Skeletal muscle satellite cell (primary cell): ENCODE results near the gene C10orf62.

DNA sequence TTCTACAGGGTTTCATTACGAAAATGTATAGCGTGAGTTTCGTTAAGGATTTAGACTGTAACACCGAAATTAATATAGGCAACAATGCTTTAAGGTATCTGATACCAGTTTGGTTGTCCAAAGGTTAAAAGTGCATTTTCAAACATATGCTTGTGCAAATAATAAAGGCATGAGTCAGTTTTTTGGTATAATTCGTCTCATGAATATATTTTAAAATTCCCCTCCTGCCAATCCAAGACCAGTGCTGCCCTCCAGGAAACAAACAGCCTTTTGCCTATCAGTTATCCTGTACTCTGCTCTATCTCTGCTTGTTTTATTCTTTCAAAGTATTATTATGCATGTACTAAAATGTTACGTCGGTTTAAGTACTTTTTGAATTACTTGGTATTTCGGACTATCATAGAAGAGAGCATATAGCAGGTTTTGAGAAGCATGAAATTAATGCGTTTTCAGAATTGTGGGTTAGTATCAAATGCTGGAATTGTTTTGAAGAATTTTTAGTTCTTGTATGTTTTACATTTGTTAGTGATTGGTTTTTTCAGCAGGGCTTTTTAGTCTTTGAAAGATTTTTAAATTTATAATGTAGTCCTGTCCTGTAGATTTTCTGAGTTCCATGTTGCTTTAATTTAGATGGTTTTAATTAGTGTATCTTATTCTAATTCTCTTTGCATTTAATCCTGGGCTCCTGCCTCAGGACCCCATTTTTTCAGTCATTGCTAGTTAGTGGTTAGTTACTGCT, 2.2 kb downstream of the LCOR start:
- CAGE, long polyA plus RNA, result no peak

DNA sequence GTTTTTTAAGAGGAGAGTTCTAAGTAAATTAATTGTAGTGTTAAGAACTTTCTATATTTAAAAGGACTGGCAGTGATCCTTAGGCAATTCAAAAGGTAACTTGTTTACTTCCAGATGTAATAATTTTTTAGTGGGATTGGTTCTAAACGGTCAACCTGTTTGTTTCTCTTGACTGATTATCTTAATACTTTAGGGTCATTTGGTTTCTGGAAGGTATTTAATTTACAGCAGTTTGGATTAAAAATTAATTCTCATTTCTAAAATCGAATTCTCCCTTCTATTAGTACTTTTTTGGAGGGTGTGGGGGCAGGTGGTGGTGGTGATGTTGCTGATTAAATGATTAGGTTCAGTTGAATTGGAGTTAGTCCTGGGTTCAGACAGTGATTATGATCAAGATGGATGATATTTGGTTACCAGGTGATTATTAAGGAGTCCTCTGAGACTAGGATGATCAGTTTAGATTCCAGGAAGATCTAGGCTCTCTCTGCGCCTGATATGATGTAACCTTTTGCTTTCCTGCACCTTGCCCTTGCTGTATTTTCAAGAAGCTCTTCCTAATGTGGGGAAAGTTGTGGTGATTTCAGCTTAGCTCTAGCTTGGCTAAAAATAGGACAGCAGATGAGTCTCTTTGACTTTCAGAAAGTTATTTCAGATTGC, 3.5 kb downstream of the LCOR start:
- CAGE, long polyA plus RNA, result no peak

- CAGE, long polyA plus RNA, result no peak
Observed at GRCh38 chr10:96954971-96955675, 123.0 kb downstream of the LCOR start.

- CAGE, long polyA plus RNA, result no peak
Observed at GRCh38 chr10:97291775-97292059, 720 bp downstream of the ARHGAP19 start.

DNA sequence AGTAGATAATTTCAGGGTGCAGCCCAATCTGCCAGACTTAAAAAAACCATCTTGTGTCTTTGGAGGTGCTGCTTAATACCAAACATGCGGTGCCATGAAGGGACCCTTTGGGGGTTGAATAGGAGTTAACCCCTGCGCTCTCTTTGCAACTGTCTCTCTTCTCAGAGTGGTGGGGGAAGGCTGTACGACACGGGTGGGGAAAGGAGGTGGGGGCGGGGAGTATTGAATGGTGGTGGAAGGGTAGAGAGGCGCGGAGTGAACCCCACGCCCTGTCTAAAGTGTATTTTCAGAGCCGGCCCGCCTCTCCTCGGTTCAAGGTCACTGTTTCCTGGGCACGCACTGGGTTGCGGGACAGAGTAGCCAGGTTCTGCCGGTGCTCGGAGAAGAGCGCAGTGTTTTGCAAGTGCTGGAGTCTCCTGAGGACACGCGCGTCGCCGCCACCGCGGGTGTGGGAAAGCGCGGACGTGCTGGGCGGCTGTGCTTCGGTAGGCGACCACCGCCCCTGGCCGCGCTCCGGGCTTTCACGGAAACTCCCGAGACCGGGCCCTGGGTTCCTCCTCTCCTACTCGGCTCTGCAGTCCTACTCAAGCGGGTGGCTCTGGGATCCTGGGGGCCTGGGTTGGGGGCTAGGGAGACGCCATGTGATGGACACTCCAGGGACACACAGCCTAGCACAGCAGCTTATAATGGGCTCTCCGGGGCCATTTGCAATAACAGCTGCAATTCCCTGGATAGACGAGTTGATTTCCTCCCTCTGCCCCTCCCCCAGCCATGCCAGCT, 1.9 kb downstream of the FRAT1 start:
- CAGE, long polyA plus RNA, result no peak

DNA sequence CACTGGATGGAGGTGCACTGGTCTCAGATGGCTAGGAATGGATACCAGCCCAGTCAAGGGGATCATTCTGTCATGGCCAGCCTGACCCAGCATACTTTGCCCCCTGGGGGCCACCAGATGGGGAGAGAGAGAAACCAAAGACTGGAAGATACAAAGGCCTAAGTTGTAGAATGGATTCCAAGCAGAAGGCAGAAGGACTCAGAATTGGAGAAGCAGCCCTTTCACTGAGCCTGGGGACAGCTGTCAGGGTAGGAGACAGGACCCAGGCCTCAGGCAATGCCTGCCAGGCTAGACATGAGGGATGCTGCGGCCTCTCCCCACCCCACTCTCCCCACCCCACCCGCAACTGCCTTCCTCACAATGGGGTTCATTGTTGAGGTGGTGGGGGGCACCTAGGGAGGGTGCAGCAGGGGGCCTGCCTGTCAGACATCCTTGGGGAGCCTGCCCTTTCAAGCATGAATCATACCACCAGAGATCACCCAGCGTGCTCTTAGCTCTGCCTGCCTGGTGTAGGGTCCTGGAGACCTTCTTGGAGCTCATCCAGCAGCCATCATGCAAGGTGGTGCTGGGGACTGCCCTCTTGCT, at the start of gene C10orf62:
Gene C10orf62 (plus strand): TSS at position 425 of the 585 bp plus-strand sequence.
- CAGE, long polyA plus RNA, result no peak

- CAGE, long polyA plus RNA, result no peak
Observed at GRCh38 chr10:97596050-97597215, 6.9 kb downstream of the C10orf62 start.

- CAGE, long polyA plus RNA, result no peak
Observed at GRCh38 chr10:97601778-97602439, 12.4 kb downstream of the C10orf62 start.

DNA sequence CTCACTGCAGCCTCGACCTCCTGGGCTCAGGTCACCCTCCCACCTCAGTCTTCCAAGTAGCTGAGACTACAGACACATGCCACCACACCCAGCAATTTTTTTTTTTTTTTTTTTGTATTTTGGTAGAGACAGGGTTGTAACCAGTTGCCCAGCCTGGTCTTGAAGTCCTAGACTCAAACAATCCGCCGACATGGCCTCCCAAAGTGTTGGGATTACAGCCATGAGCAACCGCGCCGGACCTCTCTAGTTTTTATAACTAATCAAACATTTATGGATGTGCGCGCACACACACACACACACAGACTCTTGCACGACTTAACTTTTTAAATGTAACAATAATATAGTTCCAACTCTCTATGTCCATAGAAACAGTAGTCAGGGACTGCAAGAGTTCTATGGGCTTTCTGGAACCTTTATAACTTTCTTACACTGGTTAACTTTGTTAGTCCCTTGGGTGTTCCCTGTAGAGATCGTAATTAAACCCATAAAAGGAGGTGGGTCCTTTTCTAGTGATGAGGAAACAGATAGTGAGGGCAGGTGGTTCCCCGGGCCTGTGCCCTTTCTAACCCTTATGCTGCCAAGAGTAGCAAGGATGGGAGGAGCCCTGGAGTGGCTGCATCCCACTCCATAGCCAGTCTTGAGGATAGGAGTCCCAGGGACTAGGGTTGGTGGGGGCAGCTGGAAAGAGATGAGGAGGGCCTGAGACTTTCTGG, 8.4 kb downstream of the MARVELD1 start:
- CAGE, long polyA plus RNA, result no peak

- CAGE, long polyA plus RNA, result no peak
Observed at GRCh38 chr10:97724211-97725054, 10.9 kb downstream of the MARVELD1 start.

DNA sequence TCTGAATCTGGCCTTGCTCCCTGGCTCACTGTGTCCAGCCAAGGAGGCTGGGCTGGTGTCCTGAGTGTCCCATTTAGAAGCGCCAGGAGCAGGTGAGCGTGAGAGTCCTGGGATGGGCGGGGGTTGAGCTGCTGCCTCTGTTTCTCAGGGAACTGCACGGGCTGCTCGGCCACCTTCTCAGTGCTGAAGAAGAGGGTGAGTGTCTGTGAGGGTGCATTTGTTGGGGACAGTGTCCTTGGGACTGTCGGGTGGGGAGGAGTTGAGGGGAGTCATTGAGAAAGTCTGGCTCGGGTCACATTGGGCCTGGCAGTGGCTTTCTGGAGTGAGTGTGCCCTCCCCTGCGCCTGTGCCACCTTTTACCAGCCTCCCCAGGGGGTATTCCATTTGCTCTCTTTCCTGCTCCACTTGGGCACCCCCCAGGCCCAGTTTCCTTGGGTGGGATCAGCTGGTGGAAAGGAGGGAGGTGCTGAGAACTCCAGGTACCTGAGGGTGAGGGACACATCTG, 14.6 kb downstream of the SFRP5 start:
- CAGE, long polyA plus RNA, result no peak

DNA sequence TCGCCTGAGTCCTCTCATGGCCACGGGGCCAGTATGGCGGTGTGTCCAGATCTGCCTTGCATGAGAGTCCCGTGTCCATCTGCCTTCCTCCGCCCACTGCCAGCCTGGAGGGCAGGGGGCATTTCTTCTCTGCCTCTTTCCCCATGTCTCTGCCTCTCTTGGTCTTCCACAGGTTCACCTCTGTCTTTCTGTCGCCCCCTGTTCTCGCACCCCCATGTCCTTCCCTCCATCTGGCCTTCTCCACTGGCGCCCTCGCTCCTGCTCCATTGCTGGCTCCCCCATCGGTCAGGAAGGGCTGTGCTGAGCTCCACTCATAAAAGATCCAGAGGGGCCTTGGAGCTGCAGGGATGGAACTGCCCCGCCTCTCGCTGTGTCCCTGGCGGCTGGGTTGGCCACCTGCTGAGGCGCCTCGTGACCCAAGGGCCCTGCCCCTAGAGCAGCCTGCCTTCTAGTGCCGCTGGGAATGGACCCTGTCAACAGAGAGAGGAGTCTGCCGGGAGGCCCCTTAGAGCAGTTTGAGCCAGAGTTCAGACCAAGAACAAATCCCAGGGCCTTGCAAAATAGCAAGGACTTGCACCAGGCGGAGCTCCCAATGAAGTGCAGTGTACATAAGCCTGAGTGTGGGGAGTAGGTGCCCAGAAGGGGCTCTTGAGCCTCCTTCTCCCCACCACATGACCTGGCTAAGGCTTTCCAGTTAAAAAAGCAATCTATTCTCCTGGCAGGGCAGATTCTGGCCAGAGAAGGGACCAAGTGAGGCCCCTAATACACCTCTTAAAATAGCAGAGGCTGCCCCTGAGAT, 42.0 kb downstream of the GOLGA7B start:
- CAGE, long polyA plus RNA, result no peak

GRCh38 chr10:98403202-98403749, 11.7 kb downstream of the PYROXD2 start:
- CAGE, long polyA plus RNA, result no peak

DNA sequence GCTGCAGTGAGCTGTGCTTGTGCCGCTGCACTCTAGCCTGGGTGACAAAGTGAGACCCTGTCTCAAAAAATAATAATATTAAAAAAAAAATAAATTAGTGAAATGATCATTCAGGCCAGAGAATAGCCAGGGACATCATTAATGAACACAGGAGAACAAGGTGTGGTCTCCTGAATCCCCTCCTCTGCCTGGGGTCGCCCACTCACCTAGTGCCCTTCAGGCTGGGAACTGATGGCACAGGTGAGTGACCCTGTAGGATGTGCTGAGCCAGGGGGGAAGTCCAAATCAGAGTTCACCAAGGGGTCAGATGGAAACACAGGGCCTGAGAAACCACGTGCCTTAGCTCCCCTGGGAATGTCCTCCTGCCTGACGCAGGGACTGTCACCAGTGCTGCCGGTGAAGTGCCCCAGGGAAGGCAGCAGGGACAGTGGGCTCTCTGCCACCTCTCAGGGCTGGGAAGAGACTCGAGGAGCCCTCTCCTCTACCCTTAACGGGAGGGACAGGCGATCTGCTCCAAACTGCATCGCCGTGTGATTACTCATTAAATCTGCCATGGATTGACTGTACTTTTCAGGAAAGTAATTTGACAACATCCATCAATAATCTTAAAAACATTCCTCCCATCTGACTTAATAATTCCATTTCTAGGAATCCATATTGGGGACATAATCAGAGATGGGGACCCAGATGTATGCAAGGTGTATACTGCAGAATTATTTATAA, 5.8 kb upstream of the PYROXD2 start:
- CAGE, long polyA plus RNA, result no peak

GRCh38 chr10:98467889-98468296, 21.2 kb upstream of the HPS1 start:
- CAGE, long polyA plus RNA, result no peak

- CAGE, long polyA plus RNA, result no peak
Observed at GRCh38 chr10:99450654-99451316, 20.4 kb upstream of the GOT1 start.

GRCh38 chr10:99540418-99541225, 7.9 kb downstream of the NKX2-3 start:
- CAGE, long polyA plus RNA, result no peak

GRCh38 chr10:99619284-99619726, 934 bp downstream of the SLC25A28 start:
- CAGE, long polyA plus RNA, result no peak

DNA sequence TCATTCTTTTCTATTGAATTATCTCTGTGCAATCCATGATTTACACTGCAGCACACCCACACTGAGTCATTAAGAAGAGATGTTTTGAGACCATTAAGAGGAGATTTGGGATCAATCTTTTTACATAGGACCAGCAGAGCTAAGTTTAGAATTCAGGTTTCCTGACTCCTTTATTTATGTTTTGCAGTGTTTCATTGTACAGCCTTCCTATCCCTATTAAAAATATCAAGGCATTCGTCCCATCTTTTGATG, 6.5 kb upstream of the ABCC2 start:
- CAGE, long polyA plus RNA, result no peak

DNA sequence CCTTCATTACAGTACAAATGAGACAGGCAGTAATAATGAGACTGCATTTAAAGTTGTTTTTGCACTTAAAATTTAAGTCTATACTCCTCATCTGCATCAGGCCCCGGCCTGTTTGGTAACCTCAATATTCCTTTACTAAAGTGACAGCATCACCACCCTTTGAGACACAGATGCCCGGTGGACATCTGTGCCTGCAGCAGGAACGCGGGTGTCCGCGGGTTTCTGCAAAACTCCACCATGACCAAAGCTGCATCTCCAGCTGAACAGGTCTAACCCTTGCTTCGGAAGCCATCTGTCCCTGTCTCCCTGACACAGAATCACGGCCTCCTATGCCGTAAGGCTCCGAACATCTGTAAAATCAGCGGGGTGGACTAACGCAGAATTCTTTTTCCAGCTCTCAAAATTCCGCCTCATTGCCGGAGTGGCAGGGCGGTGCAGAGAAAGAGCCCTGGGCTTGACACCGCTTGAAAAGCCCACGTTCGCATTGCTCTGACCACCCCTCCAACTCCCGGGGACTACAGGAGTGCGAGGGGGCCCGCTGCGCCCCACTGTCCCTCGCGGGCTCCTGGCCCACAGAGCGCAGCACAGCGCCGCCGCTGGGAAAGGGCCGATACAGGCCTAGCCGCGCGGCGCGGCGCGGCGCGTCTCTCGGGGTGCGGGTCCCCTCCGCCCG, 515 bp downstream of the DNMBP start:
- CAGE, long polyA plus RNA, result no peak